Camera-type eye (tissue), 1 donor: ENCODE data around the genes CTDSPL, ACAA1 and ACVR2B.

- RAMPAGE, long total RNA, result no peak
Measured at GRCh38 chr3:37556638-37557109, 104.7 kb downstream of the ITGA9 start.

DNA sequence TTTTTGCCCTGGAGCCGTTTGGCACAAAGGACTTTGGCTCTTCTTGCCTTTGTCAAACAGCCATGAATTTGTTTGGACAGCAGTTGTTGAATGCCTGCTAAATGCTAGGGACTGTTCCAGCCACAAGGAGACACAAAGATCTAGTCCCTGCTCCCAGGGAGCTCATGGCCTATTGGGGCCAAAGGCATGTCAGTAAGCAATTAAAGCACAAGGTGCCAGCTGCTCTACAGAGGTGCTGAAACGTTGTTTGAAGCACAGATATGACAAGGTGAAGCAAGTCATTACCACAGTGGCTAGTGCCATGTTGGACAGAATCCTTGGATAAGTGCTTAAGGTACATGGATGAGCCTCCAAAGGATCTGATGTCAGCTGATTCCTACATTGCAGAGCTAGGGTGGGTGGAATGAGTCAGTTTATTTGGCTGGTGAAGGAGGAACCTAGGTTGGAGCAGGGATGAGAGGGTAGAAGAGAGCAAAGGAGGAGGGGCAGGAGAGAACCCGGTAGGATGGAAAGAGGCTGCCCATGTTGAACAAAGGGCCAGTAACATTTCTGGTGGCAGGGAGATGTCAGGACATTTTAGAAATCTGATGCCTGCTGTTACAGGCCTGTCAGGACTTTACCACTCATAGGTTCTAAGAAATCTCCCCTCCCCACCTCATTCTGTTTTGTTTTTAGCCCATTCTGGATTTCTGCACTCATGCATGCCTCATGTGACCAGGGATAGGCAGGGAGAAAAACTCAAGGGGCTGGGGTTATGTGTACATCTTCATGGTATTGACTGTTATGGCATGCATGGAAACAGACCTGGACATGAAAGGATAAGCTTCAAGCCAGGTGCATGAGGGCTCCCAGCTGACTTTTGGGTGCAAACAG, 171.7 kb upstream of the CTDSPL start:
- RAMPAGE, long total RNA, result no peak

- RAMPAGE, long total RNA, result no peak
Measured at GRCh38 chr3:37765457-37766152, 96.1 kb upstream of the CTDSPL start.

DNA sequence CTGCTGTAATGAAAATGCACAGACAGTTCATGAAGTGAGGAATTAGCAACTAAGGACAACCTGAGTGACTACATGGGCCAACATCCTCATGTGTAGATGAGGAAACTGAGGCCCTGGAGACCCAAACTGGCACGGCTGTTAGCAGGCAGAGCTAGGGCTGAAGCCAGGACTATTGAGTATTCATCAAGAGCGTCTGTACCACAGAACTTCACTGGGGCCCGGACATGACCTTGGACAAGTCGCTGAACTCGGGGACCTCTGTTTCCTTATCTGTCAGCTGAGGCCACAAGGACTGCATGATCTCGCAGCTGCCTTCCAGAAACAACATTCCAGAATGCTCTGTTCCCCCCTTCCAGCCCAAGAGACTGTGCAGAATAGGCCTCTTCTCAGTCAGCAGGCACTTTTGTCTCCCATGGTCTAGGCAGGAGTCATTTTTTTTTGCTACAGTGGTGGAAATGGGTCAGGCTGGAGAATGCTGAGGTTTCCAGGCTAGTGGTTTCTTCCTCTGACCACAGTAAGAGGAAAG, 90.2 kb upstream of the CTDSPL start:
- RAMPAGE, long total RNA, result no peak

DNA sequence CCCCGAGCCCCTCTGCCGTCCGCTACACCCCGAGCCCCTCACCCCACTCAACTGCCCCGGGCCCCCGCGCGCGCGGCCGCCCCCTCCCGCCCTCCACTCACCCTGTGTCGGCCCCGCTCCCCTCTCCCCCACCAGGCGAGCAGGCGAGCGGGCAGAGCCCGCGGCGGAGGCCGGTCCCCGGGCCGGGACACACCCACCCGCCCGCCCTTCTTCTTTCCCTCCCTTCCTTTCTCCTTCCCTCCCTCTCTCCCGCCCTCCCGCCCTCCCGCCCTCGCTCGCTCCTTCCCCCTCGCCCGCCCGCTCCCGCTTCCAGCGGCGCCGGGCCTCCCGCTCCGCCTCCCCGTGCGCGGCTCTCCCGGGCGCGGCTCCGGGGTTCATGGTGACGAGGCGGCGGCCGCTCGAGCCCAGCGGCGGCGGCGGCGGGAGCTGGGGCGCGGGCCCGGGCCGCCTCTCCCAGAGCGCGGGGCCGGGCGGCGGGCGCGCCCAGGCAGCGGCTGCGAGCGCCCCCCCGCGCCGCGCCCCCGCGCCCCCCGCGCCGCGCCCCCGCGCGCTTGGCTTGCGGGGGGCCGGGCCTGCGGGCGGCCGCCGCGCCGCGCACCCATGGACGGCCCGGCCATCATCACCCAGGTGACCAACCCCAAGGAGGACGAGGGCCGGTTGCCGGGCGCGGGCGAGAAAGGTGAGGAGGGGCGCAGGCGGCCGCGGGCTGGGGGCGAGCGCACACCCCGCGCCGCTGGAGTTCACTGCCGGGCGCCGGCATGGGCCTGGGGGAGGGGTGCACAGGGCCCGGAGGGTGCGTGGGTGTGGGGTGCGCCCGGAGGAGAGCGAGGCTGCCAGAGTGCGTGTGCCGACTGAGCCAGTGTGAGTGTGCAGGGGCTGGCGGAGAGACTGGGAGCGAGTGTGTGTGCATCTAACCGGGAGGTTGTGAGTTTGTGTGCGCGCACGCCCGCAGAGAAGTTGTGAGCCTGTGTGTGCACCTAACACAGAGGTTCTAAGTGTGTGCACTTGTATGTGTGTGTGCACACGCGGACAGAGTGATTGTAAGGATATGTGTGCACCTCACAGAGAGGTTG, at the start of gene CTDSPL:
CTDSPL (plus strand) TSS at position 281 of the 1,073 bp plus-strand sequence.
- RAMPAGE, long total RNA, result start-site peak on the minus strand centred at position 162 of the sequence, 76 bp wide, 73 reads

DNA sequence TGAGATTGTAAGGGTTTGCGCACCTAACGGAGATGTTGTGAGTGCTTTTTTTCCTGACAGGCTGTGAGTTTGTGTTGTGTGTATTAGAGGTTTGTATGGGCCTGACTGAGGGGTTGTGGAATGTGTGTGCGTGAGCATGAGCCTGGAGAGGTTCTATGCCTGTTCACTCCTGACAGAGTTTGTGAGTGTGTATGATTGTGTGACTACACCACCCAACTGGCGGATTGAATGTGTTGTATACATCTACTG, 917 bp downstream of the CTDSPL start:
- RAMPAGE, long total RNA, result no peak

GRCh38 chr3:37980582-37981366, 9.8 kb upstream of the VILL start:
- RAMPAGE, long total RNA, result no peak

DNA sequence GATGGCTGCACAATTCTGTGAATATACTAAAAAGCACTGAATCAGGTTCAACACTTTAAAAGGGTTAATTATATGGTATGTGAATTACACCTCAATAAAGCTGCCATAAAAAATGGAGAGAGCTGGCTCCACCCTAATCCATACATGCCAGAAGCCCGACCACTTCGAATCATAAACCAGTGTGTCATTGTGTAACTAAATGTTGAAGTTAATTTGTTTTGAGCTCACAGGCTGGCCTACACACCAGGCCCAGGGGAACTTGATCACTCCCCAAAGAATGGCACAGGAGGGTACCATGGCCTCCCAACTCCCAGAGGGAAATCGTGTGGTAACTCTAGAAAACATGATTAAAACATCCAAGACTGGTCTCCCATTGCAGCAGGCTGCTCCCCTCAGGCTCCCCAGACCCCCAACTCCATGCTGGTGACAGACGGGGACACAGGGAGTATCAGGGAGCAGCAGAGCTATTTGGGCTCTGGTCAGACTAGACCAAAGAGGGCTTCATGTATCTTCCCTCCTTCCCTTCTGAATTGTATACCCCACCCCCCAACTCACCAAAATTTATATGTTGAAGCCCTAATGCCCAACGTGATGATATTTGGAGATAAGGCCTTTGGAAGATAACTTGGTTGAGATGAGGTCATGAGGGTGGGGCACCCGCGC, 13.8 kb downstream of the PLCD1 start:
- RAMPAGE, long total RNA, result no peak

DNA sequence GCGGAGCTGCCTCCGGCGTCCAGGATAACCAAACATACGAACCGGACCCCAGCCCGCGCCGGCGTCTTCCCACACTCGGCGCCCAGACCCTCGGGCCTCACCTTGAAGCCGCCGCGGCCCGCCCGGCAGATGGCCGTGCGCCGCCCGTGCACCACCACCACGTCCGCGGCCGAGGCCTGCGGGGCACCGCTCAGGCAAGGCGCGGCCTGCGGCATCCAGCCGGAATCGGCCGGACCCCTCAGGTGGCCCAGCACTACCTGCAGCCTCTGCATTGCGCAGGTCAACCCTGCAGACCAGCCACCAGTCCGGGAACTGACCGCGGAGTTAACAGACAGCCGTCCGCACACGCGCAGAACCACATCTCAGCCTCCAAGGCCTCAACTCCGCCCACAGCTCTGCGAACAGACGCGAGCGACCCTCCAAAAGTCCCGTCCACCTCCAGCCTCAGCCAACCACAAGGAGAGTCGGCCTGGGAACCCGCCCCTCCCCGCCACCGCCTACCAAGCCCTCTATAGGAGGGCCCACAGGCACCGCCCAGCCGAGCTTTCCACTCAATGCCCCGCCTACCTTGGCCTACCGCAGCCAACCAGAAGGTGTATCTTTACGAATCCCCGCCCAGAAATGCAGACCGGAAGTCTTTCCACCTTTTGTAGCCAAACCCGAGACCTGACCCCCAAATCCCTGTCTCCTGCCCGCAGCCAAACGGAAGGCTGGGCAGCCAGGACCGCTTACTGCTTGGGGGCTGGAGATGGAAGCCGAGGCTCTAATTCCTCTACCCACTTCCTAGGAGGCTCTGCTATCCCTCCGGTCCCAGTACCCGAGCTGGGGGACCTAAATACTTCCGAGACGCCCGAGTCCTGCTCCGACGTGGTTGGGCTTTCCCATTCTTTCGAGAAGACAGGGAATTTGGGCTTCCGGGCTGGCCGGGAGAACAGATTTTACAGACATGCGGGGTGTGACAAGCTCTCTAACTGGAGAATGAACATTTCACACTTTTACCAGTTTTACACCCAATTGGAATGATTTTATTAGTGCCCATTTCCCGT, at the start of gene ACAA1:
ACAA1 (minus strand) TSS at position 364 of the 1,046 bp plus-strand sequence.
- RAMPAGE, long total RNA, result no peak

- RAMPAGE, long total RNA, result no peak
Measured at GRCh38 chr3:38348809-38349313, 2.3 kb downstream of the XYLB start.

DNA sequence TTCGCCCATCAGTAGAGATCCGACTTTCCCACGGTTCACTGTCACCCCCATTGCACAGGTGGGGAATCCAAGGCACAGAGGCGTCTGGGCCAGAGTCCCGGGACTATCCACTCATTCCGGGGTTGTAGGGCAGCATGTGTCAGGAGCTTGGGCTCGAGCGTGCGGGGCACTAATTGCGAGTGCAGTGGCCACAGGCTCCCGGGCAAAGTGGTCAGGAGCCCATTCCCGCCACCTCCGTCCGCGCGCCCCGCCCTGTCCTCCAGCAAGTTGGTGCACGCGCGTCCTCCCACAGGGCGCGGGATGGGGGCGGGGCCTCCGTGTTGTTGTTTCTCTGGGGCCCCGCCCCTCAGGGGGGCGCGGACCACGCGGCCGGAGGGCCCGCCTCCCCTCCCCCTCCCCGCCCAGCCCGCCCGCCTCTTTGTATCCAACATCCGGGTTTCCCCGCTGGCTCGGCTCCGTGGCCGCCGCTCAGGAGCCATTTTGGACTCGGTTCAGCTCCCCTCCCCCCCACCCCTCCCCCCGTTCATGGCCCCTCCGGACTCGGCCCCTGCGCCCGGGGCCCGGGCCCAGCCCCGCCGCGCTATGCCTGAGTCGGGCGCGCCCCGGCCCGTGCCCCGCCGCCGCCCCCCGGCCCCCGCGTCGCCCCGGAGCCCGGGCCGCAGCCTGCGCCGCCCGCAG, at the start of gene ACVR2B:
ACVR2B (plus strand) TSS at position 447 of the 678 bp plus-strand sequence.
- RAMPAGE, long total RNA, result no peak

DNA sequence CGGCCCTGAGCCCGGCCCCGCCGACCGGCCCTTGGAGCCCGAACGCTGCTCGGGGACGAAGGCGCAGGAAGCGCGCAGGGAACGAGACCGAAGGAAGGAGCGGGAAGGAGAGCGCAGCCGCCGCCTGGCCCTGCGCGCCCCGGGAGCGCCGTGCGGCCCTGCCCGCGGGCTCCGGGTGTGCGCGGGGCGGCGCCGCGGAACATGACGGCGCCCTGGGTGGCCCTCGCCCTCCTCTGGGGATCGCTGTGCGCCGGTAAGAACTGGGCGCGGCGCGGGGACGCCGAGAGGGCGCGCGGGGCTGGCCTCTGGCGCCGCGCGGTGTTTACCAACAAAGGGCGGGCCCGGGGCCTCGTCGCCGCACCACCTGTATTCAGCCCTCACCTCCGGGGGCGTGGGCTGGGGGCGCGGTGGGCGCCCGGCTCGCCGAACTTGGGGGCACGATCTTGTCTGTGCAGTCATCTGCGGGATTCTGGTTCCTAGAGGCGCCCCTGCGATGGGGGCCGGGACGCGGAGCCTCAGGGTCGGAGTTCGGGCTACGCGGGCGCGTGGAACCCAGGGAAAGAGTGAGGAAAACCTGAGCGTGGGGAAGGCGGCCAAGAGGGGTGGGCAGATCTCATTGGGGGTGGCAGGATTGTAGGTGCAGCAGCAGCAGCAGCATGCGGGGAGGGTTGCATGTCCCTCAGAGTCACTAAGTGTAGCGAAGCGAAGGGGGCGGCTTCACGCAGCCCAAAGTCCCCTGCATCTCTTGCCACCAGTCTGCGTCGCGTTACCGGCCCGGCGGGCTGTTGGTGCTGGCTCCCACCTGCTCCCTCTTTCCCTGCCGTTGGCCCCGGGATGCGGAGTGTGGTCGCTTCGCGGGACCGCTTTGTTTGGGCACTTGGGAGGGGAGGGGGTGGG, 680 bp downstream of the ACVR2B start:
- RAMPAGE, long total RNA, result no peak

DNA sequence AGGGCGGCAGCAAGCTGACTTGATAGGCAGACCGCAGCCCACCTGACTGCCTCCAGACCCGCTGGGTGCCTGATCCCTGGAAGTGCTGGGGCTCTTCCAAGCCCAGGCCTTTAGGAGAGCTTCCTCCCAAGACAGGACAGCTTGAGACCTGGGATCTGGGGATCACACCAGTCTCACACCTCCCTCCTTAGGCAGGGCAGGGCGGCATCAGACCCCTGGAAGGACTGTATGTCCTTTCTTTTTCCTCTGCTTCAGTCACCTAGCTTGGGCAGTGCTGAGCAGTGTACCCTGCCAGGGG, 2.1 kb downstream of the ACVR2B start:
- RAMPAGE, long total RNA, result no peak

GRCh38 chr3:38483457-38483898, 12.7 kb upstream of the EXOG start:
- RAMPAGE, long total RNA, result no peak

DNA sequence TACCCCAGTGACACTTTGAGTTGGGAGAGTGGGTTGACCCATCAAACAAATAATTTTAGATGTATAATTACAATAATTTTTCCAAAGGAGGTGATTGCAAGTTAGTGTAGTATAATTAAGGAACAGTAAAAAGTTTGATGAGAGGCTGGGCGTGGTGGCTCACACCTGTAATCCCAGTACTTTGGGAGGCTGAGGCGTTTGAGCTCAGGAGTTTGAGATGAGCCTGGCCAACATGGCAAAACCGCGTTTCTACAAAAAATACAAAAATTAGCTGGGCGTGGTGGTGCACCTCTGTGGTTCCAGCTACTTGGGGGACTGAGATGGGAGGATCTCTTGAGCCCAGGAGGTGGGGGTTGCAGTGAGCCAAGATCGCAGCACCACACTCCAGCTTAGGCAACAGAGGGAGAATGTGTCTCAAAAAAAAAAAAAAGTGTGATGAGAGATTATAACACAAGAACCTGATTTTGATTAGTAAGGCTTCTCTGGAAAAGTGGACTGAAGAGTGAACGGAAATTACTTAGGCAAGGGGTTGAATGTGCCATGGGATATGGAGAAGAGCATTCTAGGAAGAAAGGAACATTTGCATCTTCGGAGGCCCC, 2.1 kb downstream of the EXOG start:
- RAMPAGE, long total RNA, result no peak

DNA sequence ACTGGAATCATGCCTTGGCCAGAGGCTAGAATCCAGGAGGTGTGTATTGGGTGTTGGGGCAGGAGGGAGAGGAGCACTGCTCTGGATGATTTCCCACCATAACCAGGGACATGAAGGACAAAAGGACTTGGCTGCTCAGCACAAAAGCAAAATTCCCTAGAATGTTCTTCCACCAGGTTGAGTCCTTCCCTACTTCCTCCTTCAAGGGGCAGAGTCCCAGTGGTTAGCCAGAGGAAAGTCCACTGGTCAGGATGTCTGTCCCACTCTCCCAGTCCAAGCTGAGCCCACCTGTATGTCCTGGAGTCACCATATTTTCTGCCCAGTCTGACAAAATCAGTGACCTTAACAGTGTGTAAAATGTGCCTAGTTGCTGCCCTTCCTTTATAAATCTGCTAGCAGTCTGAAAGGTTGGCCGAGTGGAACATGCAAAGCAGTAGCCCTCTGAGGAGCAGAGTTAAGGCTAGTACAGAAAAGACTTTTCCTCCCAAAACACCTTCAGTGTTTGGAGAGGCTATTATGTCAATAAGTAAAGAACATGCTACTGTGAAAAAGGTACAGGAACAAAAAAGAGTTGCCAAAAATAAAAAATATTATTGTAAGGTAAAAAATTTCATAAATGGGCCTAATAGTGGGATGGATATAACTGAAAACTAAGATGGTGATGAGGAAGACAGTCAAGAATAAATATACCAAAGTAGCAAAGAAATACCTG, 15.3 kb downstream of the TTC21A start:
- RAMPAGE, long total RNA, result no peak

DNA sequence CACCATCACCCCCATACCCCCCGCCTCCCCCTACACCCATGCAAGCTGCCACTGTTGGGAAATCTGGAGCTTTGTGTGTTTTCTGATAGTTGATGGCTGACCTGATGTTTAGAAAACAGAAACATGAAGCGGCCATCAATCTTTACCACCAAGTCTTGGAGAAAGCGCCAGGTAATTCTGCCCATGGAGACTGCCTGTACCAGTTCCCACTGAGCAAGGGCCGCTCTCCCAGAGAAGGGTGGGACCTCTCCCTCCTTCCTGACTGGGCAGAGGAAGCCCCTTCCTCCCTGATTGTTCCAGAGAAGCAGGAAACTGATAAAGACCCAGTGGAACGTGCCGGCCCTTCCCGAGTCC, 18.4 kb downstream of the CSRNP1 start:
- RAMPAGE, long total RNA, result no peak

GRCh38 chr3:39140495-39141276, 12.7 kb downstream of the CSRNP1 start:
- RAMPAGE, long total RNA, result no peak

DNA sequence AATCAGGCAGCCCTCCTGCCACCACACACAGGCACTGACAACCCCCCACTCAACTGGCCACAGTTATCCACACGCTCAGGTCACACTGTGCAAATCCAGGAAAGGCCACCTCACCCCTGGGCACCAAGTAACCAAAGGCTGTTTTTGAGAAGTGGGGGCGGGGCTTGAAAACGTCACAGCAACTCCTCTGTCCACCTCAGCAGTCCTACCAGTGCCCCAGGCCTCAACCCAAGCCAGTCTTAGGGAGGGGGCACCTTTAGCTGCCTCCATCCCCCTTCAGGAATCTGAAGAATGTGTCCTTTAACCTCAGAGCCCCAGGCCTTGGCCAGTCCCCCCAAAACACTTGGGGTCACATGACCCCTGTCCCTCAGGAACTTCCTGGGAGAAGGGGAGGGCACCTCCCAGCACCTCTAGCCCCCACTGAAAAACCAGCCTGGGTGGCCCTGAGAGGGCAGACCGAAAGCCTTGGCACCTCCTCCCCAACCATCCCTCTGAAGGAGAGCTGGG, 2.0 kb downstream of the CSRNP1 start:
- RAMPAGE, long total RNA, result no peak

GRCh38 chr3:39189937-39190294, 2.5 kb downstream of the XIRP1 start:
- RAMPAGE, long total RNA, result no peak